Astrocyte (in vitro differentiated cells and primary cell): Measurements from ENCODE around the gene STON2.

GRCh38 chr14:80904700-80904969 is 36.9 kb downstream of the CEP128 start:
- PRO-cap, result no peak
- RRBS, 2 experiments, result no CpG with 5 or more reads among the region's 2 CpGs

DNA sequence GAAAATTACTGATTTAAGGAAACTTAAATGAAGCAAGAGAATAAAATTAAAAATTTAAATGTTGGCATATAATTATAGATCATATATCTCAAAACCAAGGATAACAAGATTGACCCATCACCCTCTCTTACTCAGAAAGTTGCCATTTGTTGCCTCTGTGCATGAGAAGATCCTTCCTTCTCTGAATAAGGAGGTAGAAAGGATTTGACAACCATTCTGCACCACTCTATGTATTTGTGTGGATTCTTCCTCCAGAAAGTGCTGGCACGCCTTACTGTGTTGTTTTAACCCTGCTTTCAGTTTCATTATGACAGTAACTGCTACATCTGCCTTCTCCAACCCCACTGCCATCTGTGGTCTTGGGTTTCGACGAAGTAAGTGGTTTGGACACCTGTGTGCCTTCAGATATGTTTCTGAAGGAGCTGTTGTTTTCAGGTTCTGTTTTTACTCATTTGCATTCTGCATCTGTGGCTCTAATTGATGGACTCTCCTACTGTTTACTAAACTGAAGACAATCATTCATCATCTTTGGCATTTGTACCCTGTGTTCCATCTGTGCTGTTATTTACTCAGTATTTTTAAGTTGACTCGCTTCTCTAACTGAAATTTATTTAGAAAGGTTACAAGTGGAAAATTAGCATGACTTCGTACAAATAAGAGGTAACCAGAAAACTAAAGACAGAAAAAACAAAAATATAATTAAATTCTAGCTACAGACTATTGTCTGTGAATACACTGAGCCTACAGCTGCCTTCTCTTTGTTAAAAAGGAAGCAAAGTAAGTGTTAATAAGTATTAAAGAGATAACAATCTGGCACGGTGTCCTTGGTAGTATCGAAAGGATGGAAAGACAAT is 4.1 kb downstream of the TSHR start:
- PRO-cap, result no peak
- RRBS, 2 experiments, result no CpG with 5 or more reads among the region's 7 CpGs

- PRO-cap, result no peak
- RRBS, 2 experiments, result no CpG with 5 or more reads among the region's 2 CpGs
Observed at GRCh38 chr14:81164152-81164653, 56.6 kb downstream of the GTF2A1 start.

GRCh38 chr14:81178380-81179499 is 42.0 kb downstream of the GTF2A1 start:
- PRO-cap, result no peak
- RRBS, 2 experiments, result no CpG with 5 or more reads among the region's 2 CpGs

GRCh38 chr14:81216313-81216727 is 4.4 kb downstream of the GTF2A1 start:
- PRO-cap, result no peak
- RRBS, 2 experiments, result no CpG with 5 or more reads among the region's 4 CpGs

DNA sequence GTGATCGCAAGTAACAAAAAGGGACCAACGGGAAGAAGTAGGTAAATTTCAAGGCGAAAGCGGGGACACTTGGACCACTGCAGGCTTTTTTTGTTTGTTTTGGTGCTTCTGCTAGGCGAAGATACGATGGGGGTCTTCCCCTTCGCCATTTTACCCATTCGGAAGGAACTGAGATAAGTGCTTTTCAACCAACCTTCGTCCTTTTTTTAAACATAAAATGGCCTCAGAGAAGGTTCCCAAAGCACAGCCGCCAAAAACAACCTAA is 1.1 kb downstream of the GTF2A1 start:
- PRO-cap, result no peak
- RRBS, 2 experiments, result no CpG with 5 or more reads among the region's 10 CpGs

DNA sequence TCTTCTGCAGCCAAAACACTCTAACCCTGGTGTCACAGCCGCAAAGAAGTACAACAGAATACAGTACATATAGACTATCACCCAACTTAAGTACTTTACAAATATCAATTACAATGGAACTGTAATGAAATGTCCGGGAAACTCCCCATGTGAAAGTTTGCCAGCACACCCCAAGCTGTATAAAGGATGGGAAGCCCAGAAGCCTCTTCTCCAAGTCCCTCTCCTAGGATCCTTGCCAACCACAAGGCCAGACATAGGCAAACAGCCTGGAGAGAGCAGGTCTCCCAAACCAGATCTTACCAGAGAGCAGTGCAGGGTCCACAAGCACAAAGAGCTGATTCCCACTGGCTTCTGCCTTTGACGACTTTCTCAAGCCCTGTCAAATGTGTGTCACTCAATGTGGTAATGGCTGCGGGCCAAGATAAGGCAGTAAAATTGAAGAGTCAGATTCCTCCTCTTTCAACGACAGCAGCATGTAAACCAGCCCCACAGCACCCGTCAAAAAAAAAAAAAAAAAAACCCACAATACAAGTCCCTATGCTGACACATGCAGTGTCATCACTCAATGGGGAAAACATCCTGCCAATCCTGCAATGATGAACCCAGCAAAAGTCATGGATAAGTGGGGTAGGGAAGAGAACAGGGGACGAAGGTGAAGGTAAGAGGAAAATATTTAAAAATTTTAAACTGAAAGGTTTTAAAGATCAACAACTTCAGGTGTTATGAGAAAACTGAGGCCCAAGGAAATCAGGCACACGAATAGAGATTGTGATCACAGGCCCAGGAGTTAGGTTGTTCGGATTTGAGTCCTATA is at the start of gene STON2:
STON2 (minus strand) TSS at position 346 of the 814 bp plus-strand sequence.
- PRO-cap, result no peak
- RRBS, 2 experiments, result no CpG with 5 or more reads among the region's 9 CpGs

GRCh38 chr14:81400873-81401319 is 772 bp upstream of the STON2 start:
- PRO-cap, result no peak
- RRBS, 2 experiments, result no CpG with 5 or more reads among the region's 10 CpGs

- PRO-cap, result no peak
- RRBS, 2 experiments, result no CpG with 5 or more reads among the region's 16 CpGs
Observed at GRCh38 chr14:81412845-81413200, 12.7 kb upstream of the STON2 start.

- PRO-cap, result no peak
- RRBS, 2 experiments, result 2 to 5% methylated on average over 4 of the region's 47 CpGs
Observed at GRCh38 chr14:81435258-81436028, 35.3 kb upstream of the STON2 start.

GRCh38 chr14:84099051-84099301 is 1431.0 kb upstream of the FLRT2 start:
- PRO-cap, result no peak
- RRBS, 2 experiments, result no CpG with 5 or more reads among the region's 1 CpG

GRCh38 chr14:85516608-85517124 is 13.3 kb upstream of the FLRT2 start:
- PRO-cap, result no peak
- RRBS, 2 experiments, result no CpG with 5 or more reads among the region's 4 CpGs

- PRO-cap, result bidirectional peak, plus-strand start at chr14:85531814, minus-strand start at chr14:85531693
- RRBS, 2 experiments, result 3% methylated on average over 2 of the region's 47 CpGs; no CpG with 5 or more reads in 1 of the 2 experiments
Observed at GRCh38 chr14:85530789-85531758, 1.1 kb downstream of the FLRT2 start.

- PRO-cap, result bidirectional peak, plus-strand start at chr14:85534140, minus-strand start at chr14:85533926
- RRBS, 2 experiments, result 2% methylated on average over 23 of the region's 59 CpGs
Observed at GRCh38 chr14:85533679-85534424, 3.9 kb downstream of the FLRT2 start.

DNA sequence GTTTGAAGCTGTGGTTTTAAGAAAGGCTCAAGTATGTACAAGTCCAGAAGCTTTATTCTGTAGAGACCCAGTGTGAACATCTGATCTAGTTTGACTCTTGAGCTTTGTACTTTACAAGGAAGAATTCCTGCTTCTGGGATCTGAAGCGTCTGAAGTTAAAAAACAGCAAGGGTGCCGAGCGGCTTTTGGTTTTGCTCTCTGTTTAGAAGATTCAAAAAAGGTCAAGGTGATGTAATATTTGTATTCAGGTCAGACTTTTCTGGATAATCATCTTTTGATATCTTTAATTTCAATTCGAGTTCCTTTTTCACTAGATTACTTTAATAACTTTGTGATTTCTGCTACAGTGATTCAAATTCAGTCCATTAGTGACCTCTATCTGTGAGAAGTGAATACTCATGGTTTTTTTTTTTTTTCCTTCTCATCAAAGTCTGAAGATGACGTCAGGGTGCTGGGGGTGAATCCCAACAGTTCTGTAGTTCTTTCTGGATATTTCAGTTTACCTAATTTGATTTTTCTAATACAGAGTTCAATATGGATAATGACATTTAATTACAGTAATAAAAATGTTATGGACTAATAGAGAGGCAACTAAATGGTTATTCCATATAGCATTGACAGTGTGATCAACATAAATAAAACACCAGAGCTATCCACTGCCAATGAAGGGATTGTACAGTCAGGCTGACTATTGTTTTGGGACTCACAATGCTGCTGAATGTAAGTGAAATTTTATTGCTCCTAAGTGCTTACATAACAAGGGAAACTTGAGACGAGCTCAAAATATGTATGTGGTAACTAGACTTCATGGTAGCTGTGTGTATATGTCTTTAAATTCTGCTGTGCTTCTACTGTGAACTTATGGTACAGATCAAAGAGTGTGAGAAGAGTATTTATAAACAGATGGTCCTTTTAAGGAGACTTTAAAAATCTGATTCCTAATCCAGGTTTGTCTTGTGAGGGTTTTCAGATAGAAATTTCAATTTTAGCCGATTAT is 6.6 kb downstream of the FLRT2 start:
- PRO-cap, result no peak
- RRBS, 2 experiments, result no CpG with 5 or more reads among the region's 7 CpGs

- PRO-cap, result no peak
- RRBS, 2 experiments, result no CpG with 5 or more reads among the region's 5 CpGs
Observed at GRCh38 chr14:88024394-88024864, 19.5 kb downstream of the GPR65 start.

- PRO-cap, result no peak
- RRBS, 2 experiments, result no CpG with 5 or more reads among the region's 7 CpGs
Observed at GRCh38 chr14:88565304-88565872, 2.6 kb downstream of the ZC3H14 start.

DNA sequence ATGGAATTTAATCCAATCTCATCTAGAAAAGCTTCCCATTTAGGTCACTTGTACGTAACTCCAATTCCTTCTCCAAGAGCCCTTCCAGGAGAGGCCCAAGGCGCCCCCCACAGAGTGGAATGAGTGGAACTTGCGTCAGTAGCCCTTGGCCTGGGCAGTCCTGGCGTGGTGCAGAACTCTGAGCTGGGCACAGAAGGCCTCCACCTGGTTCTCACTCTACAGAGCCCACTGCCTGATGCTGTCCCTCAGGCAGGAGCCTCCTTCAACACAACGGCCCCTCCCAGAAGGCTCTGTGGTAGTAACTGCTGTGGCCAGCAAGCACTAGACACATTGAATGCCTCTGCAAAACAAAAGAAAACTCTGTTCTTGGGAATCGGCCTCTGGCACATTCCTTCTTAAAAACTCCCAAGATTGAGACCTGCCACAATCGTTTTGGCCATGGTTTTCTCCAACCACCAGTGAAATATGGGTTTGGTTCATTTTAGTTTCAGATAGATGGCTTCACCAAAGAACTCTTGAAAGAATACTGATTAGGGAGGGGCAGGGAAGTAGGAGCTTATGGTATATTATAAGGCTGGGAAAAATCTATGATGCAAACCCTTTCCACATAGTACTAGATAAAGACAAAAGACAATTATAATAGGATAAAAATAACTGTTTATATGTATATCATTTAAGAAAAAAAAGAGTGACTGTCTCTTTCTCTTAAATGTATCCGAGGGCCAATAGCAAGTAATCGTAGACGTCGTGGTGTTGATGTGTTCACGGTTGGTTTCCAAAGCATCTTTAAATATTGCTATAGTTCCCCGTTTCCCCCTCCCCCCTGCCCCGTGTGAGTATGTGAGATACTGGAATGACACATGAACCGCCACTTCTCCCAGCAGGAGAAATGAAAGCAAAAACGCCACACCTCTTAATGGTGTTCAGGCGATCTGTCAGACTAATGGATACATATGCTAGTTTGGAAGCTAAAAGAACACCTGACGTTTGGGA is 258.7 kb downstream of the FOXN3 start:
- PRO-cap, result no peak
- RRBS, 2 experiments, result no CpG with 5 or more reads among the region's 18 CpGs

DNA sequence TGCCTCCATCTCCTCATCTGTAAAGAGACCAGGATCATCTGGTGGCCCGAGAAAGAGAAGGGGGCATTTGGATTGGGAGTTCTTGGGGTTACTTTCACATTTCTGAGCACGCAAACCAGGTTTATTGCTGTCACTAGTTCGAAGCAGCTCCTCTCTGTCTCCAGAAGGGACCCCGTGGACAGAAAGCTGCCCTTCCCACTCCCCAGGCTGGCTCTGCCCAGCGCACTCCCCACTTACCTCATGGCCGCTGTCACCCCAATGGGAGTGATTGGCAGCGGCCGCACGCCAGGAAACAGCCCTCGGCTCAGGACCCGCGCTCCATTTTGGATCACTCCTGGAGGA is 236.6 kb downstream of the FOXN3 start:
- PRO-cap, result no peak
- RRBS, 2 experiments, result no CpG with 5 or more reads among the region's 12 CpGs

DNA sequence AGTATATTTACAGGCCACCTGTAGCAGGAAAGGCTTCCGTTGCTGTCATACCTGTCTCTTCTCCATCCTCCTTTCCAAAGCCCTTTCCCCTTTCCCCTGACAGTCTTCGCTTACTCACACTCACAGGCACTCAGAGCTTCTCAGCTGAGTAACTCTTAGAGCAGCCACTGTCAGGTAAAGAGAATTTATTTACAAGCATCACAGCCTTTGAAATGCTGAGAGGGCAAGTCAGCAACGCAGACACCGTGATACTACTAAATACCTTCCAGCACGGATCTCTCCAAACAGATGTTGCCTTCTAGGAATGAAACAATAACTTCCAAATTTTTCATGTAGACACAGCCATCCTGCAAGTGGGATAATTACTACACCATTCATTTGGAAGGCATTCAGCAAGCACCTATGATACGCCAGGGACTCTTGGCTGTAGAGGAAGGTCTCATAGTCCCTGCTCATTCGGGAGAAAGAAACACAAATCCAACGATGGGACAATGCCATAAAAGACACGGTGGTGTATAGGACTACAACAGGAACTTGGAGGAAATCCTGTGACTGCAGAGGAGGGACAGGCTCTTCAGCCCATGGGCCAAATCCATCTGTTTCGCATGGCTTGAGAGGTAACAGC is 167.7 kb downstream of the FOXN3 start:
- PRO-cap, result no peak
- RRBS, 2 experiments, result no CpG with 5 or more reads among the region's 10 CpGs